Prostate gland (tissue), 2 donors: Measurements from ENCODE around the genes IQGAP1, FES and VPS33B.

DNA sequence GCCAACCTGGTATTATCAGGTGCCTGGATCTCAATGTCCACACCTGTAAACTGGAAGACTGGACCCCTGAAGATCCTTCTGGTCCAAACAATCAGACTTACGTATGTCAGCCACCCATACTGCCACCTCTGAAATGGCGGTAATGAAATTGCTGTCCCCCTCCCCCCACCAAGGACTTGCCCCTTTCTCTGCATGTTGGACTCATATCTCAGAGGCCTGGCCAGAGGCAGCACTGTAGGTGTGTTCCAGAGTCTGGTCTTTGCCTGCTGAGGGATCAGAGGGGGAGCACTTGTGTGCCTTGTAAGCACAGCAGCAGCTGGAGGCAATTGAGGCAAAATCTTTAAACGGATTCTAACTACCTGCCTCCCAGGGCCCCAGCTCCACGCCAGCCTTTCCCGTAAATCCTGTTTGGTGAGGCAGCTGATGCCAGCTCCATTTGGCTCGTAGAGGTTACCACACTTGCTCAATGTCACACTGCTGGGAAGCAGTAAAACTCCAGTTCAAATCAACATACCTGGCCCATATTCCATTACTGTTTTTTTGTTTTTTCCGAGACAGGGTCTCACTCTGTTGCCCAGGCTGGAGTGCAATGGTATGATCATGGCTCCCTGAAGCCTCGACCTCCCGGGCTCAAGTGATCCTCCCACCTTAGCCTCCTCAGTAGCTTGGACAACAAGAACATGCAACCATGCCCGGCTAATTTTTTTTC lies 2.3 kb upstream of the IDH2 start:
- PRO-cap, result unidirectional peak, minus-strand start at position 342 of the sequence
- RAMPAGE, long total RNA, 2 experiments, result no peak in any of the 2 experiments

GRCh38 chr15:90162943-90163399 lies 38.2 kb upstream of the SEMA4B start:
- PRO-cap, result no peak
- RAMPAGE, long total RNA, 2 experiments, result no peak in any of the 2 experiments

DNA sequence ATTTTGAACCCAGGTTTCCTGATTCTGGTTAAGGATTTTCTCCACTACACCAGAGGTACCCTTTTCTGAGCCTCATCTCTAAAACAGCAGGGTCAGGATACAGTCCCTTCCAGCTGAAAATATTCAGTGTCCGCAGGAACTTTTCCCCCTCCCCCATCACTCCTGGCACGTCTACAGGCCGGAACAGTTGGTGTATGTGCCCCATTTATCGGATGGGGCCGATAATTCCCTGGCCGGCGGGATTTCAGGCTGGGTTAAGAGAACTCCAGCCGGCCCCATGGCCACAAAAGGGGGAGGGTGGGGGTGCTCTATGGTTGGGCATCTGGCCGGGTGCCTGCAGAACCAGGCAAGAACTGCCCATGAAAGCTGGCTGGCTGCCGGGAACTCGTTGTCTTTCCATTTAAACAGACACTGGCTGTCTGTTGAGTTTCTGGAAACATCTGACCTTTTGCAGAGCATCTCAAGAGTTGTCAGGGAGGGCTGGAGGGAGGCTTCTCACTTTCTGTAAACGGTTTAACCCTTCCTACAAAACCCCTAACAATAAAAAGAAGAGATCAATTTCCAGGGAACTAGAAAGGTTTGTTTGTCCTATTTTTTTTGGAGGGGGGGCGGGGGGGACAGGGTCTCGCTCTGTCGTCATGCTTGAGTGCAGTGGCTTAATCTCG lies 26.6 kb upstream of the SEMA4B start:
- PRO-cap, result bidirectional peak, plus-strand start at position 463 of the sequence, minus-strand start at position 285 of the sequence
- RAMPAGE, long total RNA, 2 experiments, result no peak in any of the 2 experiments

GRCh38 chr15:90265042-90265445 lies 428 bp upstream of the NGRN start:
- PRO-cap, result no peak
- RAMPAGE, long total RNA, 2 experiments, result no peak in any of the 2 experiments

DNA sequence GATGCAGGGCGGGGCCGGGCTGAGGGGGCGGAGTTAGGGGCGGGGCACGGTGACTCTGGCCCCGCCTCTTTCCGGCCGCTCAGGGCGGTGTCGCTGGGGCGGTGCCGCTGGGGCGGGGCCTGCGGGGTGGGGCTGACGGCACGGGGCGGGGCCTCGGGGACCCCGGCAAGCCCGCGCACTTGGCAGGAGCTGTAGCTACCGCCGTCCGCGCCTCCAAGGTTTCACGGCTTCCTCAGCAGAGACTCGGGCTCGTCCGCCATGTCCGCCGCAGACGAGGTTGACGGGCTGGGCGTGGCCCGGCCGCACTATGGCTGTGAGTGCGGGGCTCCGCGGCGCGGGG lies at the start of gene IQGAP1:
TSS of gene IQGAP1 (plus strand) at position 159 of the 340 bp plus-strand sequence.
- PRO-cap, result bidirectional peak, plus-strand start at position 194 of the sequence, minus-strand start outside the sequence
- RAMPAGE, long total RNA, 2 experiments, result start-site peak on the plus strand in 2 of 2 experiments, centred at positions 205 to 211 of the sequence, 913 to 1,401 reads per replicate

- PRO-cap, result no peak
- RAMPAGE, long total RNA, 2 experiments, result no peak in any of the 2 experiments
These were observed 12.3 kb downstream of the IQGAP1 start for GRCh38 chr15:90400305-90400725.

GRCh38 chr15:90412321-90413161 lies 24.5 kb downstream of the IQGAP1 start:
- PRO-cap, result no peak
- RAMPAGE, long total RNA, 2 experiments, result no peak in any of the 2 experiments

DNA sequence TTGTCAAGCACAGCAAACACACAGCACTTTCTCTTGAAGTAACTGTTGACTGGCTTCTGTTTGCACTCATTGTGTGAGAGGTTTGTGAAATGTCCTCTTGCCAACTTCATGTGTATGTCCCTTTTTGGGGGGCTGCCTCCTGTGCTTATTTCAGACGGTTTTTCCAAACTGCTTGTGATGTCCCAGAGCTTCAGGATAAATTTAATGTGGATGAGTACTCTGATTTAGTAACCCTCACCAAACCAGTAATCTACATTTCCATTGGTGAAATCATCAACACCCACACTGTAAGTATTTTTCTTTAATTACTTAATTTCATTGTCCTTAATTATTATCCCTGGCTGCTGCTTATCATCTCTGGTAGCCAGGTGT lies 45.7 kb upstream of the CRTC3 start:
- PRO-cap, result no peak
- RAMPAGE, long total RNA, 2 experiments, result no peak in any of the 2 experiments

GRCh38 chr15:90539675-90540420 lies 10.1 kb downstream of the CRTC3 start:
- PRO-cap, result no peak
- RAMPAGE, long total RNA, 2 experiments, result no peak in any of the 2 experiments

GRCh38 chr15:90564023-90564700 lies 34.4 kb downstream of the CRTC3 start:
- PRO-cap, result no peak
- RAMPAGE, long total RNA, 2 experiments, result no peak in any of the 2 experiments

DNA sequence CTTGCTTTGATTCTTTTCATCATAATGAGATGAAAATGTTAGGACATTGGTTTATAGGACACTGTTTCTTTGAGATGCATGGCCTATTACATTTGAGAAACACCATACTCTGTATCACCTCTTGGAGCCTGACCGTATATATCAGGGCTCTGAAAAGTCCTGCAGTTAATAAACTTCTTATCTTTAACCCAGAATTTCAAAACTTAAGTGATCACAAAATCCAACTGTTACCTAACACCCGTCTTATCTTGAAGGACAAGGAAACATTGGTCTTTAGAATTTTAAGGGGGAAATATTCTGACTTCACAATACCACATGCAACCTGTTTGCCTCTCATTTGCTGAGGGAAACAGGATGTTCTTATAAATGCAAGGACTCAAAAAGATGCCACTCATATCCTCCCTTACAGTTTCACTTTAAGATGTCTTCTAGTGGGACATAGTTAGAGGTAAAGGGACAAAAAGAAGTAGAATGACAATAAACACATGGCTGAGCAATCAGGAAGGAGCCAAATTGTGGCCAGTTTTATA lies 67.8 kb downstream of the CRTC3 start:
- PRO-cap, result no peak
- RAMPAGE, long total RNA, 2 experiments, result no peak in any of the 2 experiments

DNA sequence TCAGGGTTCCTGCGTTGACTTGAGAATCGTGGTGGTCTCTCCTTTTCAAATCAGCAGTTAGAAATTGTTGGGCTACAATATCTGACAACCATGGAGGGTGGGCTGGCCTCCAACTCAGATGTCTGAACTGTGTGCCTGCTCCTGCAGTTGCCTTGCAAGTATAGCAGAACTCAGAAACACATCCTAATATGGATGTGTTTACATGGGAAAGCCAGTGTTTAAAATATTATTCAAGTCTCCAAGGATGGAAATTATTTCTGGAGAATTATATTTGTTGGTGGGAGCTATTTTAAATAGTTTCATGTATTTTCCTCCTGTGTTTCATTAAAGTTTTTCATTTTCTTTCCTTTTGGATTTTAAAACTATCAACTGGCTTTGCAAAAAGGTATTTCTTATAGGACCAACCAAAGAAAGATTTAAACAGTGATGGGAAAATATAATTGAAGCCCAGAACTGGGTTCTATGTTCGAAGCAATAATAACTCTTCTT lies 80.2 kb downstream of the CRTC3 start:
- PRO-cap, result unidirectional peak, minus-strand start at position 129 of the sequence
- RAMPAGE, long total RNA, 2 experiments, result no peak in any of the 2 experiments

GRCh38 chr15:90660975-90661275 lies 56.2 kb upstream of the BLM start:
- PRO-cap, result no peak
- RAMPAGE, long total RNA, 2 experiments, result no peak in any of the 2 experiments

DNA sequence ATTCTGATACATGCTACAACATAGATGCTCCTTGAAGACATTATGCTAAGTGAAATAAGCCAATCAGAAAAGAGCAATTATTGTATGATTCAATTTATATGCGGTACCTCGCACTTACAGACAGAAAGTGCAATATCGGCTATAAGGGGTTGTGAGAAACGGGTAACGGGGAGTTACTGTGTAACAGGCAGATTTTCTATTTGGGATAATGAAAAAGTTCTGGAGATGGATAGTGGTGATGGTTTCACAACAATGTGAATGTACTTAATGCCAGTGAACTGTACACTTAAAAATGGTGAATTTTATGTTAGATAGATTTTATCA lies 832 bp upstream of the BLM start:
- PRO-cap, result no peak
- RAMPAGE, long total RNA, 2 experiments, result no peak in any of the 2 experiments

- PRO-cap, result no peak
- RAMPAGE, long total RNA, 2 experiments, result no peak in any of the 2 experiments
These were observed 526 bp upstream of the FES start for GRCh38 chr15:90883729-90884226.

- PRO-cap, result bidirectional peak, plus-strand start at chr15:90884504, minus-strand start at chr15:90884315
- RAMPAGE, long total RNA, 2 experiments, result start-site peak on the plus strand in 1 of 2 experiments, at chr15:90884454-90884509 at its widest, 122 reads per replicate
These were observed at the start of gene FES for GRCh38 chr15:90884227-90884942. Gene FES, plus strand, starts transcription at chr15:90884504.

- PRO-cap, result no peak
- RAMPAGE, long total RNA, 2 experiments, result no peak in any of the 2 experiments
These were observed 10.0 kb downstream of the MAN2A2 start for GRCh38 chr15:90912754-90913853.

GRCh38 chr15:90993066-90993469 lies 1.3 kb downstream of the PRC1 start:
- PRO-cap, result no peak
- RAMPAGE, long total RNA, 2 experiments, result no peak in any of the 2 experiments

GRCh38 chr15:91022317-91023049 lies at the start of gene VPS33B:
Gene VPS33B, minus strand, starts transcription at chr15:91022594.
- PRO-cap, result bidirectional peak, plus-strand start at chr15:91022697, minus-strand start at chr15:91022583
- RAMPAGE, long total RNA, 2 experiments, result start-site peak on the minus strand in 1 of 2 experiments, at chr15:91022511-91022615 at its widest, 31 reads per replicate

DNA sequence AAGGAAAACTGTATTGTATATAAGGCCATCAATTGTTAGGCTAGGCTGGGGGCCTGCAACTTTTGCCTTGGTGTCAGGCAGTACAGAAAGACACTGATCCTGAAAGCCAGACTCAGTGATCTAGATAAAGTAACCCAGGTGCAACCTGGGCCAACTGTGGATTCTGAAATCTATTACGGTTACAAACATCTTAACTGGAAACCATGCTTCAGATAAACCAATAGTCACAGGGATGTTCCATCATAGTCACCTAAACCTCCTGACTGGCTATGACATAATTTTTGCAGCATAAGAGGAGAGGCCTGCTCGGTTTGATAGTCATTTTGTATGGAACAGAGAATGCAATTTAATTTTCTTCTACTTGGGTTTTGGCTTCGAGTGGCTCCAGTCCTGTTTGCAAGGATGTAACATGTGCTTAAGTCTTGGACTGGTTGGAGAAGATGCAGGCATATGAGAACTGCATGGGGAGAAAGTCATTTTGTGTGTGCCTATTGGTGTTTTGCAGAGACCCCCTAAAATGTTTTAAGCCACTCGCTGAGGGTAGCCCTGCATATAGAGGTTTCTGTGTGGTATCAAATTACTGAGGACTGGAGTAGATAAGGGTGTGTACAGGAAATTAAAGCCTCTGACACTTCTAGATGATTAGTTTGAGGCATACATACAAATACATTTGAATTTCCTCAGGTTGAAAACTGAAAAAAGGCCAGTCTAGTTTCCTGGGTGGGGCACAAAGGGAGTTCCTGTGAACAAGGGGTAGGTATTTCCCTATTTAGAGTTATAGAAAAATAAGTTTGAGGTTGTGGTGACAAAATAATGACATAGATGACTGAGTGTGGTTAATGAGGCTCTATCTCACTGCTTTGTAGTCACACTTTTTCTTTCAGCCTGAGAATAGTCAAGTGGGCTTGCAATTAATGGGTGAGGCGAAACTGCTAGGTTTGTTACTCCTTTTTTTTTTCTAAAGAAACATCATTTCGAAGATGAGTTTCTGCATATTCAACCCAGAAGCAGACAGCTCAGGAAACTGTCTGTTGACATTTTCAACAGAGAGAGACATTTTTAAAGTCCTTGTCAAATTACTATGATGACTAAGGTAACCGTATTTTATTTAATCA lies 4.0 kb downstream of the SLCO3A1 start:
- PRO-cap, result no peak
- RAMPAGE, long total RNA, 2 experiments, result no peak in any of the 2 experiments